Foreskin keratinocyte (primary cell): ENCODE data around the genes CTXN2, SLC12A1 and COPS2.

DNA sequence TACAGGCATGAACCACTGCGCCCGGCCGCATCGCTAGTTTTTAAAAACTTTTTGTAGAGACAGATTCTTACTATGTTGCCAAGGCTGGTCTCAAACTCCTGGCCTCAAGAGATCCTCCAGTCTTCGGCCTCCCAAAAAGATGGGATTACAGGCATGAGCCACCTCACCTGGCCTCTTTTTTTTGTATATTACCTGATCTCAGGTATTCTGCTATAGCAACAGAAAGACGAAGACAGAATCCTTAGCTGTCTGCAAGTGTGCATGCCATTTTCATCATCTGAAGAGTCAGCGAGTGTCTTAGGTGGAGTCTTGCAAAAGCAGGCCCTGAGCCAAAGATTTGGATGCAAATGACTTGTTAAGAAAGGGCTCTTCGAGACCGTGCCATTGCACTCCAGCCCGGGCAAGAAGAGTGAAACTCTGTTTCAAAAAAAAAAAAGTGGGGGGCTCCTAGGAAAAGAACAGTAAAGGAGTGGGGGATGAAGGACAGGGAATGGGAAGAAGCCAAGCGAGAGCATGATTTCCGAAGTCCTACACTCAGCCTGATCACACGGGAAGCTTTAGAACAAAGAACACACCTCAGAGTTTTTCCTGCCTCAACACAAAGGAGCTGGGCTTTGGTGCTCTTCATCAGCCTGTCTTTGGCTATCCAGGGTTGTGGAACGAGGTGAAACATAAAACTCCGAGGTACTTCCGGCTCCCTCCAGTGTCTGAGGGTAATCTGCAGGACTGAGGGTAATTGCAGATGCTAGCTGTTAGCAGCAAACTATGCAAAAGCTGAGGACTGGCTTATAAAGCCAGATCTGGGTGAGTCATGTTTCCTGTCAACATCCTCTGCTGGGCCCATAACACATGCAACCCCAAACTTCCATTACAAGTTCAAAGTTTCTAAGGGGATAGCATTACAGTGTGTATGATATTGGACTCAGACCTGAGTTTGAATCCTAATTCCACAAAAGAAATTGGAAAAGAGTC, 10.0 kb upstream of the TRIM69 start:
- RAMPAGE, total RNA, result no peak

GRCh38 chr15:44726988-44727366, 9.4 kb upstream of the TRIM69 start:
- RAMPAGE, total RNA, result no peak

GRCh38 chr15:45082398-45082859, 31.5 kb downstream of the DUOX2 start:
- RAMPAGE, total RNA, result no peak

DNA sequence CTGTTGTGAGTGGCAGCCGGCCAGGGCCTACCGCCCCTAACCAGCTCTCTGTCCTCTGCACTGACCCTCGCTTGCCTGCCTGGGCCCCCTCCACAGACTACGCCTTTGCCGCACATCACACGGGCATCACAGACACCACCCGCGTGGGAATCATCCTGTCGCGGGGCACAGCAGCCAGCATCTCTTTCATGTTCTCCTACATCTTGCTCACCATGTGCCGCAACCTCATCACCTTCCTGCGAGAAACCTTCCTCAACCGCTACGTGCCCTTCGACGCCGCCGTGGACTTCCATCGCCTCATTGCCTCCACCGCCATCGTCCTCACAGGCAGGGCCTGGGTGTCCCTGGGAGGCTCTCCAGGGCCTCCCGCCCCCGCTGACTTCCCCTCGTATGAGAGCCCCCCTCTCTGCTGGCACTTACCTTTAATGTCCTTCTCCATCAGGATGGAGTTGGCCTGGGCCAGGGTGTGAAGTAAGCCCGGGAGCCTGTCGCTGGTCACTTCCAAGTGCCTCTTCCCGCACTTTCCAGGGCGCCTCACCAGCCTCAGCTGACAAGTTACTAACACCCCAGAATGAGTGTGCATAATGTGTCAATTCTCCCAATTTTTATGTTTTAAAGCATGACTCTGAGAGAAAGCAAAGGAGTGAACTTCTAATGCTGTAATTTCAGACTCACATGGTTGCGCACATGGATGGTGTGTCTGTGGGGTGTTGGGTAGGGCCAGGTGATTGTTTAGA, 22.6 kb downstream of the DUOX1 start:
- RAMPAGE, total RNA, result no peak

- RAMPAGE, total RNA, result no peak
These were observed 1.1 kb downstream of the C15orf48 start for GRCh38 chr15:45431517-45431911.

DNA sequence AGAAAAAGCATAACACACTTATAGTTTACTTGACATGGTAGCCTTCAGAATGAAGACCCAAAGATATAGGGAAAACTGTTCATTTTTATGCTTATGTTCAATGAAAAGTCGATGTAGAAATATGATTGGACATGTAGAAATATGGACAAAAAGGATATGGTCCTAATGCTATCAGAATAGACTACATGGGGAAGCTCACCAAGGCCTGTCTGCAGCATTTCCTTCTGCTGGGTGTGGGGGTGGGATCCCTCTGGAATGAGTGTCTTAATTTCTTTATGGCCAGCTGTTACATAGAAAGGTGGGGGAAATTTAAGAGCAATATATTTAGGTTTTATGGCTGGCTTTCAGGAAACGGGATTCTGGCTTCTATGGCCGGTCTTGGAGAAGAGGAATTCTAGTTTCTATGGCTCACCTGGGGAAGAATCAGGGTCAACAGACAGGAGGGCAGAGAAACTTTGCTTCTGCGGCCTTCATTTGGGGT, 4.7 kb downstream of the C15orf48 start:
- RAMPAGE, total RNA, result no peak

GRCh38 chr15:45447990-45448626, 17.7 kb downstream of the C15orf48 start:
- RAMPAGE, total RNA, result no peak

DNA sequence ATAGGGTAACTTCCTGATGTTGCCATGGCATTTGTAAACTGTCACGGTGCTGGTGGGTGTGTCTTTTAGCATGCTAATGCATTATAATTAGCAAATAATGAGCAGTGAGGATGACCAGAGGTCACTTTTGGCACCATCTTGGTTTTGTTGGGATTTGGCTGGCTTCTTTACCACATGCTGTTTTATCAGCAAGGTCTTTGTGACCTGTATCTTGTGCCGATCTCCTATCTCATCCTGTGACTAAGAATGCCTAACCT, 3.3 kb upstream of the BLOC1S6 start:
- RAMPAGE, total RNA, result no peak

DNA sequence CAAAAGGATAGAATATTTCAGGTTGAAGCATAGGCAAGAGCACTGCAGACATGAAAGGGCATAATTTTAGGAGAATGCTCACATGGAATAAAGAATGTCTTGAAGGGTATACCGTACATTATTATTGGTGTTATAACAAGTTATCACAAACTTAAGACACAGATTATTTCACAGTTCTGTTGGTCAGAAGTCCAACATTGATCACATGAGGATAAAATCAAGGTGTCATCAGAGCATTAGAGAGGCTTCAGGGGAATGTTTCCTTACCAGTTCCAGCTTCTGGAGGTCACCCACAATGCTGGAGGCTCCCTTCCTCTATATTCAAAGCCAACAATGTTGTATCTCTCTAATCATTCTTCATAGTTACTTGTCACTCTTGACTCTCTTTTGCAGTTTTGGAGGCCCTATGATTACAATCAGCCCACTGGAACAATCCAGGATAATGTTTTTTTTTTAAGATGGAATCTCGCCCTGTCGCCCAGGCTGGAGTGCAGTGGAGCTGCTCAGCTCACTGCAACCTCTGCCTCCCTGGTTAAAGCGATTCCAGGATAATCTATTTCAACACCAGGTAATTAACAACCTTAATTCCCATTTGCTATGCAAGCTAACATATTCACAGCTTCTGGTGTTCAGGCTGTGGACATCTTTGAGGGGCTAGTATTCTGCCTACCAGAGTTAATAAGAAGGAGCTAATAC, 1.2 kb upstream of the BLOC1S6 start:
- RAMPAGE, total RNA, result no peak

DNA sequence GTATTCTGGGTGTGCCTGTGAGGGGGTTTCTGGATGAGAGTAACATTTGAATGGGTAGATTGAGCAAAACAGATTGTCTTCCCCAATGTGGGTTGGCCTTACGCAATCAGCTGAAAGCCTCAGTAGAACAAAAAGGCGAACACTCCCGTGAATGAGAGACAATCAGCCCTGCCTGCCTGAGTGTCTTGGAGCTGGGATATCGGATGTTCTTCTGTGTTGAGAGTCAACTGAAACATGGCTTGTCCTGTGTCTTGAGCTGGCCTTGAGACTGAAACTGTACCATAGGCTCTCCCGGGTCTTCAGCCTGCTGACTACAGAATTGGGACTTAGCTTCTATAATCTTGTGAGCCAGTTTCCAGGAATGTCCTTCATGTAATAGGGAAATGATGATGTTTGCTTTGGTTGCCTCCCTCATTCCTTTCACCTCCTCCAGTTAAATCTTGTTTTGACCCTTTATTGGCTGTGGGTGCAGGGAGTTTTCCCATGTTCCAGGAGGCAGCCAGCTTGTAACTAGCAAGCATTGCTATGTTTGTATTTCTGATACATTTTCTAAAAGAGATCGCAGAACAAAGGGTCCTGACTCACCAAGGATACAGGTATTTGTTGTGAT, 10.7 kb downstream of the SQOR start:
- RAMPAGE, total RNA, result no peak

DNA sequence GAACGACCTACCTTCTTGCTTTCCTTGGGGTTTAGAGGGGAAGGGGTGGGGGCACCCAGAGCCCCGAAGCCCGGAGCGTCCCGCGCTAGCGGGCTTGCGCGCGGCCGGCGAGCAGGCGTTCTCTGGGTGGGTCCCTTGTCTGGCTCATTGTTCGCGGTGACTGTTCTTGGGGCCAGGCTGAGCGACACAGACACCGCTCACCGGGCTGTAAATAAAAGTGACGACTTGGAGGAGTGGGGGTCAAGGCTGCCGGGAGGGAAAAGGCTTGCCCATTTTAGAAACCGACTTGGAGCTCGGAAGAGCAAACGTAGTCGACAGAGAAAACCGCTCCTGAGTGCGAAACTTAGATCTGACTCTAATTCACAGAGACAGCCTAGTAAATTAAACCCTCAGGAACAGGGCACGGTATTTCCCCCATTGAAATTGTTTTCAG, 532.3 kb upstream of the SEMA6D start:
- RAMPAGE, total RNA, result no peak

- RAMPAGE, total RNA, result no peak
These were observed 18.5 kb downstream of the MYEF2 start for GRCh38 chr15:48159352-48160254.

DNA sequence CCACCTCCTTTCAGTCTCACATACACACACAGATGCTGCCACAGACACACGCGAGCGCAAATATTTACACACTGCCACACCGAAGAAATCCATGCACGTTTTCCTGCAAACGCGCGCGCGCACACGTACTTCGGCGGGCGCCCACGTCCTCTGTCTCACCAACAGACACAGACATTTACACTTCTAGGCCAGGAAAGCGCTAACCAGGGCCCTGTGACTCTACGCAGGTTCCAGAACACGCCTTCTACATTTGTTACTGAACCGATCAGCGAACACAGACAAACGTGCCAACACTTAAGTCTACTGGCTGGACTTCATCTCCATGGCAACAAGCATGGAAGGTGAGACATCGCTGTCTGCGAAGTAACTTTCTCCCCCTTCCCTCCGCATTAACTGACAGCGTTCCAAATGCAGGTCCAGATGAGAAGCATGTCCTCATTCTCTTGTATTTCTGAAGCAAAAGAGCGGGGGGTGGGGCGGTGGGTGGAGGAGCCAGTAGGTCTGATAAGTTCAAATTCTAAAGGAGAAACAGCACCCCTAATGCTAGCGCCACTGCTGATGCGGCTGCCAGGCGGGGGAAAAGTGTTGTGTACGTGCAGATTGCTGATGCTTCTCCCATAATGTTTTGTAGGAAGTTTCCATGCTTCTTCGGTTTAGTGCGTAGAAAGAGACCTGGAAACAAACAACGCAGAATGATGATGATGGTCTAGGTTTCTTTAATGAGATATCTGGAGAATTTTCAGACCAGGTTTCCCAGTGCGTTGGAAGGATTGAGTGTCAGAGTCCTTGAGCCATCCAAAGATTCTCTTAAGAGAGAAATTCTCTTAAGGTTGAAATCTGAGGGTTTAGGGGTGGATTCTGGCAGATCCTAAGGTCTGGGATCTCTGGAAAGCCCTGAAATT, at the start of gene CTXN2:
TSS of gene CTXN2 (plus strand) at position 153 of the 902 bp plus-strand sequence.
- RAMPAGE, total RNA, result no peak

GRCh38 chr15:48205957-48206584, at the start of gene SLC12A1:
Gene SLC12A1 (plus strand): TSS chr15:48206302.
- RAMPAGE, total RNA, result no peak

DNA sequence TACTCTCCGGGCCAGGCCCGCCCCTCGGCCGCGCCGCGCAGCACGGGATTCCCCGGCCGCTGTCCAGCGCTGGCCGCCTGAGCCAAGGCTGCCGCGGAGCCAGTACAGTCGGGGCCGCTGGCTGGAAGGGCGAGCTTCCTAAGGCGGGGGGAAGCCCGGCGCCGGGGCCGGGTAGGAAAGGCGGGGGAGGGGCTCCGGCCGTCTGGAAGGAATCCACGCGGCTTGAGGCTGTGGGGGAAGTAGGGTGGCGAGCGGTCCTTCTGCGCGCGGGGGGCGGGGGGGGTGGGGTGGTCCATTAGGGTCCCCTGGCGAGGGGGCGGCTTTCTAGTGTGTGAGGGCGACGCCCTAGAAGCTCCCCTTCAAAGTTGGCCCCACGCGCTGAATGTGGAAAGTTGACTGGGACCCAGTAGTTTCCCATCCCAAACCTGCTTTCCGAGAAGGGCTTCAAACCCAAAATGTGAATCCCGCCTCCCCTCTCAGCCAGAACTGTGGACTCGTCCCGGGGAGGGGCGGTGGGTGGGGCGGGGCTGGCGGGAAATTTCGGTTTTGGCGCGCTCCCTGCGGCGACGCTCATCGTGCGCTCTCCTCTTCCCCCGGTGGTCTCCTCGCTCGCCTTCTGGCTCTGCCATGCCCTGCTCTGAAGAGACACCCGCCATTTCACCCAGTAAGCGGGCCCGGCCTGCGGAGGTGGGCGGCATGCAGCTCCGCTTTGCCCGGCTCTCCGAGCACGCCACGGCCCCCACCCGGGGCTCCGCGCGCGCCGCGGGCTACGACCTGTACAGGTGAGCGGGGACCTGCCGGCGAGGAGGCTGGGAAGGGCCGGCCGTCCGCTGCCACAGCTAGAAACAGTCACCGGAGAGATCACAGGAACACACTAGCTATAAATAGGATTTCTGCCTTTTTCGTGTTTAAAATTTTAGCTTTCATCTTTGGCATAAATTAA, 667 bp downstream of the DUT start:
- RAMPAGE, total RNA, result no peak

GRCh38 chr15:48489852-48490409, 155.6 kb downstream of the FBN1 start:
- RAMPAGE, total RNA, result no peak

DNA sequence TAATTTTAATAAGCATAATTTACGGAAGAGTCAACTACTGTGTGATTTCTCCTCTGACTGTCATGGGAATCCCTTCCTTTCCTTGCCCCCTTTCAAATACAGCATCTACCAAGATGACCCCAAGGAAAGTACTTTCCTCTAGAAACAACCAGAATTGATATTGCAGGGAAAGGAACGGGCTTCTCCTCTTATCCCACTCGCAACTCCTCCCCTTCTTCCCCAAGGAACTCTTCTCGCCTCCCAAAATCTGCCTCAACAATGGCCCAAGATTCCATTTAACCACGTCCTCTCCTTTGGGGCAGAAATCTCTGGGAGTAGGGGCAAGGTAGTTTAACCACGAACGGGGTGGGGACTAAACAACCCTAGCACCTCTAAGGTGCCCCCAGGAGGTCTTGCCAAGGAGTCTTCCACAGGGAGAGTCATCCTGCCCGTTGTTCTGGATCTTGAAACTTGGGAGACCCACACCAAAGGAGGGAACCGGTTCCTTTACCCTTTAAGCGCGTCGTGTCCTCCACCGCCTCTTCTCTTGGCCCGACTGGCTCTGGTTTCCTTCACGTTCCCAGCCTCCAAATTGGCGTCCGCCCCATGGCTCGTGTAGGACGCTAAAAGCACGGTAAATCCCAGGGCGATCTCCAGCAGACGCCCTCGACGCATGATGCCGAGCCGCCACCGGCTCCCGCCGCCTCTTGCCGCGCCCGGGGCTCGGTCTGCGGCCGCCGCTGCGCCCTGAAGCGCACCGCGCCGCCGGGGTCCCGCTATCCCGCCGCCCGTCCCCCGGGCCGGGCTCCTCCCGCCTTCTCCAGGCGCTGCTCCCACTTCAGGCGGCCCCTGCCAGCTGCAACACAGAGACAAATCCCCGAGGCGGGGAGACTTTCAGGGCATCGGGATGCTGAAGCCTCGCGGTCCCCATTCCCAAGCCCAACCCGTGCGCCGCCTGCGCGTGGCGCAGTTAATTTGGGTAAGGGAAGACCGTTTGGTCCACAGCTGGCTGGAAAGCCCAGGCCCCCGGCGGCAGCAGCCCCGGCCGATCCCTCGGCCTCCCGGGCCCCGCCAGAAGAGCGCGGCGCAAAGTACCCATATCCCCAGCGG, 1.0 kb downstream of the FBN1 start:
- RAMPAGE, total RNA, result no peak

- RAMPAGE, total RNA, result no peak
These were observed 884 bp downstream of the SHC4 start for GRCh38 chr15:48962734-48963335.

DNA sequence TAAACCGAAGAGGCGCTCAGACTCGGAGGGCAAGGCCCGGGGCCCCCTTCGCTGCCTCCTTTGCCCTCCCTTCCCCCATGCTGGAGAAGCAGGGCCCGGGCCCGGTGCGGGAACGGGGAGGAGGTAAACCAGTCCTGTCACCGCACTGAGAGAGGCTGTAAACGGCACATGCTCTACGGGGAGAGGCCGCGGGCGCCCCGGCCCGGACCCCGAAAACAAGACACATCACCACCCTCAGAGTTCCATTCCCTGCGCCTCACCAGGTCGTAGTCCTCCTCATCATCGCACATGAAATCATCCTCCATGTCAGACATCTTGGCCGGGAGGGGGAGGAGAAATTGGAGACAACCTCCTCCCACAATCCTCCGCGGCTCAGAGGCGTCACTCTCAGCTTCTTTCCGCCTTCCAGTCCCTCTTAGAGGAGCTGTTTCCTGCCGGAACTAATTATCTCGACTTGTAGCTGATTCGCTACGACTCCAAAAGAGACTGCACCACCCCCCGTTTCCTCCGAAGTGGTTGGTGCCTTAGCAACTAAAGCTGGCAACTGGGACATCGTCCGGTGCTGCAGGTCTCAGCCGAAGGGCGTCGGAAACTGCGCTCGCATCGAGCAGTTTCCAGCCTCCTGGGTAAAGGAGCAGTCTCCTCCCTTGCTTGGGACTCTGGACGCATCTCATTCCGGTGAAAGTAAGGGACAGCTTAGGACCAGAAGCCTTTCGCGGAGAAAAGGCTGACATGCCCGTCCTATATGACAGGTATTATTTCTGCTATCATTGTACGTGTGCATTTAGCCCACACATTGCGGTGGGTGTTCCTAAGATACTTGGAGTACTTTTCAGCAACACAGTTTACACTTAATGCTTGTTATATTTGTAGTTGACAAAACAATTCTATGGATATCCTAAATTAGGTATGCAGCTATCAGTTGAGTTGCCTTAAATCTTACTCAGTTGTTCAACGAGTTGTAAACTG, at the start of gene COPS2:
TSS of gene COPS2 (minus strand) at position 335 of the 969 bp plus-strand sequence.
- RAMPAGE, total RNA, result start-site peak on the minus strand centred at position 341 of the sequence, 37 bp wide, 138 and 241 reads in 2 replicates

DNA sequence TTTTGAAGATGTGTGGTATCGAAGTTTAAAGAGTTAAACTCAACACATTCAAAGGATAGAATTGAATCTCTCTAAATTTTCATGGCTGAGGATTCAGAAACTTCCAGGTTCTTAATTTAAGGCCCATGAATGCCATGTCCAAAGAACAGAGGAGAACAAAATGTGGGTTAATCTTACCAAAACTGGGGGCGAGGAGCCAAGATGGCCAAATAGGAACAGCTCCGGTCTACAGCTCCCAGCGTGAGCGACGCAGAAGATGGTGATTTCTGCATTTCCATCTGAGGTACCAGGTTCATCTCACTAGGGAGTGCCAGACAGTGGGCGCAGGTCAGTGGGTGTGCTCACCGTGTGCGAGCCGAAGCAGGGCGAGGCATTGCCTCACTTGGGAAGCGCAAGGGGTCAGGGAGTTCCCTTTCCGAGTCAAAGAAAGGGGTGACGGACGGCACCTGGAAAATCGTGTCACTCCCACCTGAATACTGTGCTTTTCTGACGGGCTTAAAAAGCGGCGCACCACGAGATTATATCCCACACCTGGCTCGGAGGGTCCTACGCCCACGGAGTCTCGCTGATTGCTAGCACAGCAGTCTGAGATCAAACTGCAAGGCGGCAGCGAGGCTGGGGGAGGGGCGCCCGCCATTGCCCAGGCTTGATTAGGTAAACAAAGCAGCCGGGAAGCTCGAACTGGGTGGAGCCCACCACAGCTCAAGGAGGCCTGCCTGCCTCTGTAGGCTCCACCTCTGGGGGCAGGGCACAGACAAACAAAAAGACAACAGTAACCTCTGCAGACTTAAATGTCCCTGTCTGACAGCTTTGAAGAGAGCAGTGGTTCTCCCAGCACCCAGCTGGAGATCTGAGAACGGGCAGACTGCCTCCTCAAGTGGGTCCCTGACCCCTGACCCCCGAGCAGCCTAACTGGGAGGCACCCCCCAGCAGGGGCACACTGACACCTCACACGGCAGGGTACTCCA, 27.0 kb upstream of the FGF7 start:
- RAMPAGE, total RNA, result no peak